Mucosa of descending colon (tissue), 1 donor: ENCODE results near the gene WLS.

DNA sequence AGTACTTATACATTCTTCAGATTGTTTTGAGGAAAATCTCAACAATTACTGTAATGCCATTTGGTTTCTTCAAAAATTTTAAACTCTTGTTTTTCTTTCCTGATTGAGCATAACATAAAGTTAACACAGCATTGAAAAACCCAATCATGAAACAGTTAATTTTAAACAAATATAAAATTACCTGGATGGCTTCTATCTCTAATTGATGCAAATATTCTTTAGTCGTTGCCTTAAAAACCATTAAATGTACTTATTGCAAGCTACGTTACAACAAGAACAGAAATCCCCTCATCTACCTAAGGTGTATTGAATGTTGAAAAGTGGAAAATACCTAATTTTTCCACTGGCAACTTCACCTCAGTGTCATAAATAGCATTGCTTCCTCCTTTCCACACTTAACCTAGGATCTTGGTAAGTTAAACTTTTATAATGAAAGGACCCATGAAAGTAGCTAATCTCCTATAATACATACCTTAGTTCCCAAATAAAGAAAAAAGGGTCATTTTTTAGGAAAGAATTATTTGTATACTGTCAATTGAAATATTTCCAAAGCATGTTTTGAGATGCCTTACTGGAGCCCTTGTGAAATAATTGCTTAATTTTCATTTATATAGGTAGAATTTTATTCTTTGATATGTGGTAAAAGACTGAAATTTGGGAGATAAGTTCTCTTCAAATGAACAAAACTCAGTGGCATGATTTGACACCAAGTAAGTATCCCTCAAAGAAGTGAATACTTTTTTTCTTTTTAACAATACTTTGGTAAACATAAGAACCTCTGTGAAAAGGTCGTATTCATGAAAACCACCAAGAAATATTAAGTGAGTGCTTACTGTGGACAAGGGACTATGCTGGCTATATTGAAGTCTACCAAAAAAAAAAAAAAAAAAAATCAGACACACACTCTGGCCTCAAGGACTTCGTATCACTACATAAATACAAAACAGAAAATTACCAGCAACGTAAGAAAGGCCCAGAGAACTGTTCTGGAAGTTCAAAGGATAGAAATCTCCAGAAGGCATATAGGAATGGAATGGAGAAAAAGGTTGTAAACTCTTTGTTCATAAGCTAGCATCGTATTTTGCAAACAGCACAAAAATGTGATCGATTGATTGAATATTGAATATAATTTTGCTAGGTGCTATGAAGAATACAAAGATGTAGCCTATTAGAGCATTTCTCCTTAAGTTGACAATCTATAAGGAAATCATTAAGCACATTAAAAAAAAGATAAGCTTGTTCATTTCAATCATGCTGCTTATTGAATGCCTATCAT is 5.7 kb downstream of the GADD45A start:
- PRO-cap = no peak

DNA sequence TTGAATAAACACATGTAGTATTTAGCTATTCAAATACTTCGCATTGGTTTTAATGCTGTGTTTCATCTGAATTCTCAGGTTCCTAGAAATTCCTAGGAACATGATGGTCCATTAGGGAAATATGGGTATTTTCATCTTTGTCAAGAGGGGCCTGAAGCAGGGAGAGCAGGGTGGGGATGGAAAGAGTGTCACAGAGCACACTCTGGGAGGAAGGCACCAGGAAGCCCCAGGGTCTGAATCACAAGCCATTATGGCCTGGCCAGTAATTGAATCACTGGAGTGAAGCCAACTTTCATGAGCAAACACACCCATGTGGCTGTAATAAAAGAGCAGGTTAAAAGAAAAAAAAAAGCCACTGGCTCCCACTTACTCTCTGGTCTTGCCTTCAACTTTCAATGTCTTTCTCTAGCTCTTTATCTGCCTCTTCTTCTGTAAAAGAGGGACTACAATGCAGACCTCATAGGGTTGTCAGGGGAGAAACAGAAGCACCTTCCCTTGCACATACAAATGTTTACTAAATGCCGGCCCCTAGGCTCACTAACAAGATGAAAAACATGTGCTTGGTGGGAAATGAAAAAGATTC is 28.4 kb downstream of the GADD45A start:
- PRO-cap = bidirectional peak, plus-strand start at position 365 of the sequence, minus-strand start at position 192 of the sequence

- PRO-cap = no peak
Measured at GRCh38 chr1:67743386-67743843, 58.4 kb downstream of the GADD45A start.

- PRO-cap = bidirectional peak, plus-strand start at chr1:67815878, minus-strand start at chr1:67815932
Measured at GRCh38 chr1:67815692-67816255, 17.5 kb downstream of the GNG12 start.

DNA sequence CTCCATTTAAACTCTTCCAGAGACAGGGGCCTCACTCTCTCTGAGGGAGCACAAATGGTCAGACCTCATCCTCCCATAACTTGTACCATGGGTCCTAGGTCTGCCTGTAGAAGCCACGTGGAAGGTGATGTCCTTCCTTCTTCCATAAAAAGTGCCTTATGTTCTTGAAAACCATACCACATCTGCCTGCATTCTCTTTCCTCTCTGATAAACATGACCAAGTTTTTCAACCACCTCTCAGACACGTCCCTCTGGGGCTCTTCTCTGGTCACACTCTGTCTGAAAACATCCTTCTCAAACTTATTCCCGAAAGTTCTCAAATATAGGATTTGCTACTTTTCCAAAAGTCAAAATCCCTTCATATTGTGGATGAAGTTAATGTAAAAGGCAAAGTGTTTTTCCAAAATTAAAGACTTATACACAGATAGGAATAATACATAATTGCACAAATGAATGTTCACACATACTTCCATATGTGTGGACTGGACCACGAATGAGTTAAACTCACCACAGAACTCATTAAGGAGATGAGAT is 72.8 kb downstream of the WLS start:
- PRO-cap = no peak

GRCh38 chr1:68163283-68163730 is 69.0 kb downstream of the WLS start:
- PRO-cap = no peak

- PRO-cap = bidirectional peak, plus-strand start at chr1:68232661, minus-strand start at chr1:68232521
Measured at GRCh38 chr1:68232140-68233297, at the start of gene WLS. Gene WLS, minus strand, starts transcription at chr1:68232523.

DNA sequence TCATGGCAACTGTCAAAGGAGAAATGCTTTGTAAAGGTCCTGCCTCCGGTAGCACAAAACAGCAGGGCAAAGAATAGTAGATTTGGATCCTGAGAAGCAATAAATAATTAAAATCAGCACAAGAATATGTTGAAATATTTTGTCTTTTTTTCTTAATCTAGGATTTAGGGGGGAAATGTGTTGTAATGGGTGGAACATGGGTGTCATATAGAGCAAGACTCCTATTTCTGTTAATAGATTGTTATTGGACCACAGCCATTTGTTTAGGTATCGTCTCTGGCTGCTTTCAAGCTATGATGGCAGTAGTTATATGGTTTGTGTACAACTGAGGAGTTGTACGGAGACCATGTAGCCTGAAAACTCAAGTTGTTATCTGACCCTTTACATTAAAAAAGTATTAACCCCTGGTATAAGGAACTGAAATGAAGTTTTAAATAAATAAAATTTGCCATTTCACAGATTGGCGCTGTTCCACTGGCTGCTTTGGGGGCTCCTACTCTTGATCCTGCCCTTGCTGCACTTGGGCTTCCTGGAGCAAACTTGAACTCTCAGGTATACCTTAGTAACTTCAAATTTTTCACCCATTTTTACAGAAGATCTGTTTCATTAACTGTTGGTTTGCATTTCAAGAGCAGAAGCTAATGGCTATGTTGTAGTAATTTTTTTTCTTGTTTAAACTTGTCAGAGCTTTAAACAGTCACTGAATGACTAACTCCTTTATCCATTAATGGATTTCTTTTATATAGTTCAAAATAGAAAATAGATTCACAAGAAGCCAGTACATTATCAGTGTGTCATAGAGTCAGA is 13.3 kb downstream of the SRSF11 start:
- PRO-cap = no peak

- PRO-cap = bidirectional peak, plus-strand start at chr1:70410846, minus-strand start at chr1:70410771; bidirectional peak, plus-strand start at chr1:70411257, minus-strand start at chr1:70411096
Measured at GRCh38 chr1:70410493-70411148, 447 bp upstream of the CTH start.

GRCh38 chr1:71015602-71016069 is 32.0 kb downstream of the PTGER3 start:
- PRO-cap = no peak

- PRO-cap = no peak
Measured at GRCh38 chr1:71081572-71082038, 770 bp upstream of the ZRANB2 start.

DNA sequence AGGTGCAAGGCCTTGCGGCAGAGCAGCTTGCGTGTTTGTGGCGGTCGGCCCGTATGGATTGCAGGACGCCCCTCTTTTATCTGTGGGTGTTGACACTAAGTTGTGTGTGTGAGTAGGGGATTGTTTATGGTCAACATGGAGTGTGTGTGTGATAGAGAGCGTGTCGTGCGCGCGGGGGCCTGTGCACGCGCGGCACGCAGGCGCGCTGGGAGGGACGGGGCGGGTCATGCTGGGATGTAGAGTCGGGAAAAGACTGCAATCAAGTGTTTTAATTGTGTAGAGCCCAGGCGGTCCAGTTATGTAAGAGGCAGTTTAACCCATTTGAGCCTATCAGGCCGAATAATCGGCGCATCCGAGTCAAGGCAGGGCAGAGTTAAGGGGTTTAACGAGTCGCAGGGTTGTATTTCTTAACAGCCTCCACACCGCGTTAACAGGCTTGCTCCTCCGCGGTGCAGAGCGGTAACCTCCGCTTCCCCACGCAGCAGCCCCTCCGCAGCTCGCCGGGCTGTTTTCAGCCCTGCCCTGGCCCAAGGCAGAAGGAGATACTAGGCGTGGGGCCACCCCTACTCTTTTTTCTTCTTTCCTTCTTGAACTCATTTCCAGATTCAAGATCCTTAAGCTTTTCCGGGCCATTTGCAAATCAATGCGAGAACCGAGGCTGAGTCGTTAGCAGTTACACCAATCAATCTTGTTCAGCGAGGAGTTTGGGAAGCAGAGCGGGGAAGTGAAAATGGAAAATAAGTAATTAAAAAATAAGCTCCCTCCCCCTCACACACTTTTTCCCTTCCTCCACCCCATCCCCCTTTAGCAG is 1.4 kb upstream of the NEGR1 start:
- PRO-cap = bidirectional peak, plus-strand start at position 266 of the sequence, minus-strand start at position 146 of the sequence

GRCh38 chr1:74467754-74468434 is 44.5 kb downstream of the LRRC53 start:
- PRO-cap = no peak

GRCh38 chr1:74732367-74732931 is 401 bp downstream of the CRYZ start:
- PRO-cap = no peak

GRCh38 chr1:74733722-74734160 is 789 bp downstream of the TYW3 start:
- PRO-cap = no peak

- PRO-cap = no peak
Measured at GRCh38 chr1:75125297-75125747, 8.9 kb upstream of the LHX8 start.

DNA sequence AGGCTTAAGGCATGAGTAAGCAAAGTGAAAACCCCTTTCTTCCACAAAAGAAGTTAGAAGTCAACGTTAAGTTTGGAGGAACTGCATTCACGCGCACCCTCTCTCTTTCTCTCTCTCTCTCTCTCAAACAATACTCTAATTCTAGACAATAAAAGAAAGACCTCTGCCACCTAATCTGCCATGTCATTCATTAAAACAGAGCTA is 22.0 kb downstream of the SLC44A5 start:
- PRO-cap = no peak

DNA sequence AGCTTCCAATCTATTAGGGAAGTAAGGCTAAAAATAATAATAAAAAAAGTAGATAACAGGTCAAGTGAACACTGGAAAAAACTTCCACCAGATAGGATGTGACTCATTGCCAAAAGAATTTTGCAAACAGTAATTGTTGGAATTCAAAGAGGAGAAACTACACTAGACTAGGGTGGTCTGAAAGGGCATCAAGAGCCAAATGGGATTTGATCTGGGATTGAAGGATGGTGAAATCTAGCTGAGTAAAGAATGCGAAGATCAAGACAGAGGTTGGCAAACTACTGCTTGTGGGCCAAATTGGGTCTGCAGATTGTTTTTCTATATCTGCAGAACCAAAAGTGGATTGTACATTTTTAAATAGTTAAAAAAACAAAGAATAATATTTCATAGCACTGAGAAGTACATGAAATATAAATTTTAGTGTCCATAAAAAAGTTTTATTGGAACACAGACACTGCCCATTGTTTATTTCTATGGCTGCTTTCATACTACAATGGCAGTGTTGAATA is 5.9 kb upstream of the ST6GALNAC3 start:
- PRO-cap = no peak

GRCh38 chr1:76190957-76192016 is 116.7 kb downstream of the ST6GALNAC3 start:
- PRO-cap = no peak

DNA sequence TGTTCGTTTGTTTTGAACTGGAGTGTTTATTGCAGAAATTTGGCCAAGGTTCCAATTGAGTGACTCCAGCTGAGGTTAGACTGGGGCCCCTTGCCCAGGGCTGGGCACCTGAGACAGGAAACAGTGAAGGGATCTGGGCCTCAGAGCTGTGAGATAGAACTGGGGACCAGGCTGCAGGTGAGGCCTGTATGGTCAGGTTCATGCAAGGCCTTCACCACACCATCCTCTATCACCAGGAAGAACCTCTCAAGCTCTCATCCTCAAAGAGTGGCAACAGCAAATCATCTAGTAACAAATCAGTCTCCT is 278.8 kb downstream of the ST6GALNAC3 start:
- PRO-cap = unidirectional peak, plus-strand start at position 169 of the sequence